Aorta (tissue), 1 donor: Measurements from ENCODE around the gene FZR1.

DNA sequence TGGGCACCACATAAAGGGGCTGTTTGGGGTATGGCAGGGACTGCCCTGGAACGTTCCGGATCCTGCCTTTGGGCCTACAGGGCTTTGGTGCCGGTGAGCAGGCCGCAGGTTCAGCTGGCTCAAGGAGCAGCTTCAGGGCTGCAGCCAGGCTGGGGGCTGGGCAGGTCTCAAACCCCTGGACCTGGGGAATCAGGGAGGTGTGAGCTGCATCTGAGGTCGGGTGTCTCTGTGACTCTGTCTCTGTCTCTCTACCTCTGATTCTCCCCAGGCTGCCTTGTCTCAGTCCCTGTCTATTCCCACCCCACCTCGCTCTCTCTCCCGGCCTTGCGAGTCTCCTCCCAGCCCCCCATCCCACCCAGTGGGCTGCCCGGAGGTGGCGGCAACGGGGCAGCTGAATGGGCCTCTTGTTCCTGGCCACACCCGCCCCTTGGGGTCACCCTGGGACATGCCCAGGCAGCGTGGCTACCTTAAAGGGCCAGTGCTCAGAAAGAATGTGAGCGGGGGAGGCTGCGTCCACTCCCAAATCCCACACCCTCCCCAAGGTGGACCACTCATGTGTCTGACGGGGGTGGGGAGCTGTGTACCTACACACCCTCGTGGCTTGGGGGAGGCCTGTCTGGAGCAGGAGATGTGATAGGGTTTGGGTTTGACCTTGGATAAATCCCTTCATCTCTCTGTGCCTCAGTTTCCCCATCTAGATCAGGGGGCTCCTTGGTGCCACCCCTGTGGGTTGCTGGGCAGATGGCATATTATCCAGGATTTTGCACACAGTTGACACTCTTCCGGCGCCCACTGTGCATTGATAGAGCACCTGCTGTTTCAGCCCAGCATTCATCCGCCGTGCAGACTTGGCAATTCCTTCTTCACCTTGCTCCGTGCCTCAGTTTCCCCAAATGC is 31.2 kb downstream of the NFIC start:
- PRO-cap: no peak

DNA sequence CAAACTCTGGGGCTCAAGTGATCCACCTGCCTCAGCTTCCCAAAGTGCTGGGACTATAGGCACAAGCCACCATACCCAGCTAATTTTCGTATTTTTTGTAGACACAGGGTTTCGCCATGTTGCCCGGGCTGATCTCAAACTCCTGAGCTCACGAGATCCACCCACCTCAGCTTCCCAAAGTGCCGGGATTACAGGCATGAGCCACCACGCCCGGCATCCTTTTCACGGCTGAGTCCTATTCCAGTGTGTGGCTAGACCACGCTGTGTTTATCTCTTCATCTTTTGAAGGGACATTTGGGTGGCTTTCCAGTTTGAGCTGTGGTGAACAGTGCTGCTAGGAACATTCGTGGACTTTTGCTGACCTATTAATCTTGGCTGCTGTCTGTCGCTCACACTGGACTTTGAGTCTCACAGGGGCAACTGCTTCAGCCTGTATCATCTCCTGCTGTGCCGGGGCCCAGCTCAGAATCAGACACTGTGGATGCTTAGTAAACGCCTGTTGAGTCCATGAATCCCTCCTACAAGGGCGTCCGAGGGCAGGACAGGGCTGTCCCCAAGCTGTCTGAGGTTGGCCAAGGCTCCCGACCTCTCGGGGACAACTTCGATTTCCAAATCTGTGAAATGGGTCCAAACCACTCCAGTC is 48.6 kb downstream of the SMIM24 start:
- PRO-cap: no peak

- PRO-cap: no peak
These were observed 47.0 kb downstream of the SMIM24 start for GRCh38 chr19:3433239-3433891.

GRCh38 chr19:3434109-3434691 is 46.1 kb downstream of the SMIM24 start:
- PRO-cap: no peak

DNA sequence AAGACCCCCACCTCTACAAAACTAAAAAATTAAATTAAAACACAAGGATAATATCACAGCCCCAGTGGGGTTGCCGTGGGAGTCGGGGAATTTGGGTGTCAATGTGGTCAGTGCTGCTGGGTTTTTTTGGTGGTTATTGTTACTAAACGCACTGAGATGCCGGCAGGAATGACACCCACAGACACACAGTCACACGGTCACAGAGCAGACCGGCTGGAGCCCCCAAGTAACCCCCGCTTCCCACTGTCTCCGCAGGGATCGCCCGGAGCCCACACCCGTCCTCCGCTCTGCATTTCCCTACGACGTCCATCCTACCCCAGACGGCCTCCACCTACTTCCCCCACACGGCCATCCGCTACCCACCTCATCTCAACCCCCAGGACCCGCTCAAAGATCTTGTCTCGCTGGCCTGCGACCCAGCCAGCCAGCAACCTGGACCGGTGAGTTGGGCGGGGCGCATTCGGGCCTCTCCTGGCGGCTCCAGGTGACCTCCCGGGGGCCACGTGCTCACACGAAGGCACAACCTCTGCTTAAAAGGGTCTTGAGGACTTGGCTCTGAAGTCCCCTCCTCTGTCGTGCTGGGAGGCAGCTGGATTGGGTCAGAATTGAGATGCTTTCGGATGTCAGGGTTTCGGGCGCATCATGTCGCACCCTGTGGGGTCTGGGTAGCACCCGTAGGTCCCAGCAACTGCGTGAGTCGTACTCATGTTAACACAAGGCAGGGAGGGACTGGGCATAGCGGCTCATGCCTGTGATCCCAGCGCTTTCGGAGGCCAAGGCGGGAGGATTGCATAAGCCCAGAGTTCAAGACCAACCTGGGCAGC is 27.9 kb downstream of the SMIM24 start:
- PRO-cap: no peak

DNA sequence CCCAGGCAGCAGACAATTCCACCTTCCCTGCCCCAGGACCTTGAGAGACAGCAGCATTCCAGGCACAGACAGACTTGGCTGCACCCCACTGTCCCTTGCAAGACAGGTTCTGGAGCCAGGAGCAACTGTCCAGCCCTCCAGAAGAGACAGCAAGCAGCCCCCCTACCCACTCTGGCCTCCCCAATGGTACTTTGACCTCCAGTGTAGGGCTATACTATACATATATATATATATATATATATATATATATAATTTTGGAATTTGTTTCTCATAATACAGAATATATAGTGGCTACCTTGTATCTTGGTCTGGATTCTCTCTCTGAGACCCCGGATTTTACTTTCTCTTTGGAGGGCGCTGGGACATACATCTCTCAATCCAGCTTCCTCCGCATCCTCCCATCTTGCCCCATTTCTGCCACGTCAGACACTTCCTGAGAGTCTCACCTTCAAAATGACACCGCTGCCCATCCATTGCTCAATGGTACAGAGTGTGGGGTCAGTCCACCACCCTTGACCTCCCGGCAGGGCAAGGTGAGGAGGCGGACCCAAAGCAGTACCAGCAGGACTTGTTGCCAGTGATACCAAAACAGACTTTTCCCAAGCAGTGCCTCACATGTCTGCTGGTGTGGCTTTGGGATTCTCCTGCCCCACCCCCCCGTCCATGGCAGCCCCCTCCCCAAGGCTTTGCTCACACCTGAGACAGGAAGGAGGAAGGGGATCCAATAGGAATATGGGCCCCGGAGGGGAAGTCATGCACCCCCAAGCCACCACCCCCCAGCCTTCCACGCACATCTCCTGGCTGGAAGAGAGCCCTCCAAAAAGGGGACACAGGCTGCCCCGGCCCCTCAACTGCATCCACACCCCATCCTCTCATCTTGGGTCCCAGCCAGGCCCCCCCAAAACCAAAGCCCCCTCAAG is 12.5 kb downstream of the SMIM24 start:
- PRO-cap: no peak

GRCh38 chr19:3482608-3482811 is 731 bp downstream of the SMIM44 start:
- PRO-cap: no peak

DNA sequence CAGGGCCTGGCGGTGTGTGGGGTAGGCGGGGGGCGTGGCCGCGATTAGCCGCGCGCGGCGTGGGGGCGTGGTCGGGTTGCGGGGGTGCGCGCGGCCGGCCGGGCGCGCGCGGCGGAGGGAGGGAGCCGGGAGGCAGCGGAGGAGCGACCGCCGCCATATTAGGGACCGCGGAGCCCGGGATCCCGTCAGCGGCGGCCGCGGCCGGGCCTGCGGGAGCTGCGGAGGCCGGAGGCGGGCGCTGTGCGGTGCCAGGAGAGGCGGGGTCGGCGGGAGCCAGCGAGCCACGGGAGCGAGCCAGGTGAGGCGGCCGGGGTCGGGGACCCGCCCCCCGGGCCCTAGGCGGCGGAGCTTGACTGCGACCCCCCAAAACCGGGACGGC is at the start of gene FZR1:
FZR1 (plus strand) TSS at position 135 of the 379 bp plus-strand sequence.
- PRO-cap: bidirectional peak, plus-strand start at position 105 of the sequence, minus-strand start outside the sequence

- PRO-cap: no peak
These were observed 13.3 kb upstream of the TEKTIP1 start for GRCh38 chr19:3525698-3526092.

DNA sequence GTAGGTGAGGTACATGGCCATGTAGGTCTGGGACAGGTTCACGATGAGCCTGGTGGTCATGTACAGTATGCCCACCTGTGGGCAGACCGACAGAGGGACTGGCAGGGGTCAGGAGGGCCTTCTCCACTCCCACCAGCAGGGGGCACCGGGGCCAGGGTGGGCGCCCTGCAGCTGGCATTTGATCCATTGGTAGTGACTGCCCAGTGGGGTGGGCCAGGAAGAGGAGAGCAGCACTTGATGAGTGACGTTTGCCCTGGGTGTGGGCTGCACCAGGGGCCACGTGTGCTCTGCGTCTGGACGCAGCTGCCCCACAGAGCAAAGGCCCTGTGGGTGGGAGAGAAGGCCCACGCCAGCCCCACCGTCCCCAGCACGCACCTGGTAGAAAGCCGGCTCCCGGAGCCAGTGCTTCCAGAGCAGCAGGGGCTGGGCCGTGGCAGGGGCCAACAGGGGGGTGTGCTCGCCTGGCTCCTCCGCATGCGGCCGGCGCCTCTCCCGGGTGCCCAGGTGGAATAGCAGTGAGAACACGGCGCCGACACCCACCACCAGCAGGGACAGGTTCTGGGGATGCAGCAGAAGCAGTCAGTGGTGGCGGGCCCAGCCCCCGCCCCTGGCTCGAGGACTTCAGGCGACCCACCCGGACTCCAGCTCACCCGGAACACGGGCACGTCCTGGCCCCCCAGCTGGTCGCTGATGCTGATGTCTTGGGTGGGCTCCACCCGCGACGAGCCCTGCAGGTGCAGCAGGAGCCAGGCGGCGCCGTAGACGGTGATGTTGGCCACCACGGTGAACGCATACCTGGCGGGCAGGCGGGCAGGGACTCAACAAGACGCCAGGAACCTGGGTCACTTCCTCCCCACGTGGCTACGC is 8.7 kb downstream of the TEKTIP1 start:
- PRO-cap: no peak

- PRO-cap: no peak
These were observed 18.0 kb upstream of the CACTIN start for GRCh38 chr19:3644576-3645008.

GRCh38 chr19:3646482-3646945 is 19.9 kb upstream of the CACTIN start:
- PRO-cap: no peak

DNA sequence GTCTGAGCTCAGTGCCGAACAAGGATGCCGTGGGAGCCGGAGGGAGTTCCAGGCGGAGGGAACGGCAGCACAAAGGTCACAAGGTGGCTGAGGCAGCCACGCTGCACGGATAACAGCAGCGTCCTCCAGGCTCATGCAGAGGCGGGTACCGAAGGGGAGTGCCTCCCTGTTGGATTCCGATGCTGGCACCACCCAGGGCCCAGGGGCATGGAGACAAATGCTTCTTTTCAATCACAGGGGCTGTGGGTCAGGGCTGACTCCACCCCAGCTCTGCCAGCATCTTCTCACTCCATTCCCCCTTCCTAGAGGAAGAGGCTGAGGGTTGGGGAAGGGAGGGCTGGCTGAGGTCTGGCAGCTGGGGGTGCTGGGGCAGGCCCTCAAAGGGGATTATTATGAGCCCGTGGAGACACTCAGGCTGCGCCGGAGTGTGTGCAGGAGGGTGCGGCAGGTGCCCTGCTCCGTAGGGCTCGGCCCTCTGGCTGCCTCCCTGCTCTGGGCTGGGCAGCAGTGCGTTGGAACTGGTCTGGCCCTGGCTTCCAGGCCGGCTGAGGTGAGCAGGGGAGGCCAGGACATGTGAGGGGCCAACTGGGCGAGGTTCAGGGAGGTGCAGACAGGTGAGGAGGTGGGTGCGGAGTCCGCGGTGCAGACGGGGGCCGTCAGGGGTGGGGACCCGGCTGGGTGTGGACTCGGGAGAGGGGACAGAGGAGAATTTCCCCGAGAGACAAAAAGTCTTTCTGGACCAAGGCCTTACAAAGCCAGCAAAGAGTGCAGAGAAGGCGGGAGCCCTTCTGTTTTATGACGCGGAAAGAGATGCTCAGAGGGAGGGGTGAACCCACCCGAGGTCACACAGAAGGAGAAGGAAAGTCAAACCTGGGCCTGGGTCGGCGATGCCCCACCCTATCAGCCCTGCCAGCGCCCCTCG is 31.2 kb downstream of the PIP5K1C start:
- PRO-cap: no peak

DNA sequence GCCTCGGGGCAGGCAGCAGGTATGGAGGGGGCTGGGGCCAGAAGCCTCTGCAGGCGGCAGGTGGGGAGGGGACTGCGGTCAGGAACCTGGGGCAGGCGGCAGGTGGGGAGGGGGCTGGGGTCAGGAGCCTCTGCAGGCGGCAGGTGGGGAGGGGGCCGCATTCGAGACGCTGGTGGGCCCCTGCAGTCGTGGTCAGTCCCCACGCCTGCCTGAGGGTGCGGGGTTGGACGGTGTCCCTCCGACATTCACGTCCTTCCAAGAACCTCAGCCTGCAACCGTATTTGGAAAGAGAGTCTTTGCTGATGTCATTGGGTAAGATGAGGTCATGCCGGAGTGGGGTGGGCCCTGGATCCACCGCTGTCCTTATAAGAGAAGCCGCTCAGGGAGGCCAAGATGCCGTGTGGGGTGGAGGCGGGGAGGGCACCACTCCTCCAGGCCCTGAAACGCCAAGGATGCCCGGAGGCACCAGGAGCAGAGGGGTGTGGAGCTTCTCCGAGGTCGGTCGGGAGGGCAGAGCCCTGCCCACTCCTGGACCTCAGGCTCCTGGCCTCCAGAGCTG is 30.2 kb downstream of the PIP5K1C start:
- PRO-cap: bidirectional peak, plus-strand start at position 474 of the sequence, minus-strand start at position 257 of the sequence

DNA sequence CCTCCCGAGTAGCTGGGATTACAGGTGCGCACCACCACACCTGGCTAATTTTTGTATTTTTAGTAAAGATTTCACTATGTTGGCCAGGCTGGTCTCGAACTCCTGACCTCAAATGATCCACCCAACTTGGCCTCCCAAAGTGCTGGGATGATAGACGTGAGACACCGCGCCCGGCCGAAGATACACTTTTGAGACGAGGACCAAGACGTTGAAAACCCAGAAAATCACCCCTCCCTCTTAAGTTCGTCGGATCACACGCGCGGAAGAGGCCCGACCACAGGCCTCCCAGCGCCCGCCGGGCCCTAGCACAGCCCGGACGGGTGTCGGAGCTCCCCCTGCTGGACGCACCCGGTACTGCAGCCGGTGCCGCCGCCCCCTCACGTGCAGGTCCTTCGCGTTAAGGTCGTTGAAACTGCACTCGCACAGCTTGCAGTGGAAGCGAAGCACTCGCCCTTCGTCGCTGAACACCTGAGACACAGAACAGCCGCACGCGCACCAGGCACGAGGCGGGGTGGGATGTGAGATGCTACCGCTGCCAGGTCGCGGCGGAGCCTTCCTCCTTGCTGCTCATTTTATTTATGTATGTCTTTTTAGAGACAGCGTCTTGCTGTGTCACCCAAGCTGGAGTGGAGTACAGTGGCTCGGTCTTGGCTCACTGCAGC is 35.7 kb upstream of the MATK start:
- PRO-cap: no peak

- PRO-cap: no peak
These were observed 6.1 kb downstream of the DAPK3 start for GRCh38 chr19:3964579-3965337.

- PRO-cap: no peak
These were observed 16.2 kb downstream of the PIAS4 start for GRCh38 chr19:4023493-4024322.

- PRO-cap: no peak
These were observed 24.7 kb downstream of the PIAS4 start for GRCh38 chr19:4032053-4032800.

DNA sequence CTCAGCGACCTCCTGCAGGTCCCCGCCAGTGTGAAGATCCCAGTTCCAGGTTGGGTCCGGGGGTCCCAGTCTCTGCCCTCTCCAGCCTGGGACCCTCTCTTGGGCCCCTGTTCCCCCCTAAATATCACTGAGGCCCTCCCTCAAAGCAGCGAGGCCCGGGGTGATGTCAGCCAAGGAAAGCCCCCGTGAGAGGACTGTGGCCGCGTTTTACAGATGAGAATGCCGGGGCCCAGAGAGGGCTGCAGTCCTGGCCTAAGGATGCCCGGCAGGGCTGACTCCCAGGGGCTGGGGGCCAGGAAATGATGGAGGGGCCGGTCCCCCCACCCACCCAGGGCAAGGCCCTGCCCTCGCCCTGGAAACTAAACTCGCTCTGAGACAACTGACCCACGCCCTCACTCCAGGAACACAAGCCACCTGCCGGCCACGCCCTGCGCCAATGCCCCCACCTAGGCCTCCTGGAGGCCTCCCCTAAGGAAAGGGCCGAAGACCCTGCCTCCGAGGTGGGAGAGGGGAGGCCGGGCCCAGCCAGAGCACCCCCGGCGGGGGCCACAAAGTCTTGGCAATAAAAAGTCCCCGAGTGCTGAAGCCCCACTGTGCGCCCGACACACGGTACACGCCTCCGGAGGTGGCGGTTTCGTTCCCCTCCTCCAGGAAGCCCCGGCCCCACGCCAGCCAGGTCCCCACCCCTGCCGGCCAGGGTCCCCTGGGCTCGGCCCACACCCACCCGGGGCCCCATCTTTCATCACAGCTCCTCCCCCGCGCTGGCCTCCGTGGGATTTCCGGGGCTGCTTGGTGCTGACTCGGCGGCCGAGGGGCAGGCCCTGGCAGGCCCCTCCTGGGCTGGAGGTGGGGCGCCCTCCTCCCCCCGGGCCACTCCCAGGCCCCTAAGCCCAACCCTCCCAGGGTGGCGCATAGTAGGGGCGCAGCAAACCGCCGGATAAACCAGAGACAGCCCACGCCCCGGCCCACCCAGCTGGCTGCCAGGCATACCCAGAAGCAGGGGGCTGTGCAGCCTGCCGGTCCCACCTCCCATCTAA is 7.1 kb downstream of the ZBTB7A start:
- PRO-cap: no peak

DNA sequence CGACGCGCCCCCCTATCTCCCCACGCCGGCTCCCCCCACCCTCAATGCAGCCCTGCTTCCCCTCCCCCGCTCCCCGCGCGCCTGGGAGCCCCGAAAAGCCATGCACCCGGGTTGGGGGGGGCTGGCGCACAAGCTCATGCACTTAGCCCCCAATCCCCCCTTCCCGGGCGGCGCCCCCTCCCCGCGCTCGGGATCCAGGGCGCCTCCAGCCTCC is 478 bp downstream of the ZBTB7A start:
- PRO-cap: no peak